Lung (tissue), 4 donors: ENCODE data around the genes APLF, BMP10 and GMCL1.

GRCh38 chr2:66441718-66441972 lies 6.7 kb downstream of the MEIS1 start:
- PRO-cap: no peak
- RAMPAGE, long total RNA: no peak
- RRBS: no CpG with 5 or more reads among the region's 2 CpGs

DNA sequence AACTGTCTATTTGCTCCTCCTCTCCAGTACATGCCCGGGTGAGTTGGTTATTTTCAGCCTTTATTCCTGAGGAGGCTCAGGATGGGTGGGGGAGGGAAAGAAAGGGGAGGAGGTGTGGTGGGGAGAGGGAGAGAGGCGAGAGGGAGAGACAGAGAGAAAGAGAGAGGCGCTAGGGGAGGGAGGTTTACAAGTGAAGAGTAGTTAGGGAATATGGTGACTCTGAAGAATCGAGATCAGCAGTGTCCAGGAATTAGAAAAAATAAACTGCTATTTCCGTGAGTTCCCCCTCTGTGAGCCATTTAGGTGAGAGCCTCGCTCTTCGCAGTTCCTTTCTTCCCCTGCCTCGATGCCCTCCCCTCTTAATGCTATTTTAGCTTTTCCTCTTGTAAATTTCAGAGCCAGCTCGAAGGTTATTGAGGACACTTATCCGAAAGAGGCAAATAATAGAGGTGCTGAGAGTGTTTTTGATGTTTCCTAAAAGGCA lies 139.0 kb downstream of the MEIS1 start:
- PRO-cap: no peak
- RAMPAGE, long total RNA: no peak
- RRBS: 57% methylated on average over 1 of the region's 10 CpGs

DNA sequence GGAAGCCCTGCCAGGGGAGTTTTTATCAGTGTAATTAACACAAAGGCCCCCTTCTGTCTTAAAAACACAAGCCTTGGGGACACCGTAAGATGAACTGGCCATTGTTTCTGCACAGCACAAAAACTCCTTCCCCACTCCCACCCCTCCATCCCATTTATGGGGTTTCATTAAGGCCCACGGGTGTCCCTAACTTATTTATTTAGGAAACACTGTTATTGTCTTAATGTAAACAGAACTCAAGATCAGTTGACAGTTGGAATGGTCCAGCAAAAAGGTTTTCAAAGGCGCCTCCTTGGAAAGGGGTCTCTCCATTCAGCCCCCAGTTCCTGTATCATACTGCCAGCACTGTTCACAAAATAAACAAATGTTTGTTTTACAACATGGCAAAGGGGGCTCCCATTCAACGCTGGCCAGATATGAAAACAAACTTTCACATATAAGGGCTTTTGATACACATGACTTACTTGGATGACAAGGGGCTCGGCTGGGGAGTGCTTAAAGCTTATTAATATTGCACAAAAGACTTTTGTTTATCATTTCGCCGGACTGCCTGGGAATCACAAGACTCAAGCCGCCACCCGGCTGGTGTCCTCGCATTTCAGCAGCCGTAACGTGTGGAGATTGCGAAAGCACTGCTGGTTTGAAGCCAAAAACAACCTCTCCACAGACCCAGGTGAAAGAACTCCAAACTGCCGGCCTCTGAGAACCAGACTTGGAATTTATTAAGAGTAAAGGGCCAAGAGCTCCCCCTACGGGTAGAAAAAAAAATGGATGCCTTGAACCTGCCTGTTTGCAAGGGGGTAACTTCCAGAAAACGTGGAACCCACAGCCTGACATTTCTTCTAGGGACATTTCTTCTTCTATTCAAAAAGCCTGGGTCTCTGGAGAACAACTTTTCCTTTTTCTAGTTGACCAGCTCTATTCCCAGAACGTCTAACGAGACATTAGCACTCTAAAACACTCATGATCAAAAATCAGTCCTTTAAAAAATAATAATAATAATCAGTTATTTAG lies 216.6 kb downstream of the C1D start:
- PRO-cap: no peak
- RAMPAGE, long total RNA: no peak
- RRBS: 6% methylated on average over 5 of the region's 18 CpGs

- PRO-cap: bidirectional peak, plus-strand start at chr2:68467562, minus-strand start at chr2:68467241; unidirectional peak, plus-strand start at chr2:68467642
- RAMPAGE, long total RNA: no peak
- RRBS: 2% methylated on average over 29 of the region's 52 CpGs
These were observed at the start of gene APLF for GRCh38 chr2:68467467-68468122. Gene APLF, plus strand, starts transcription at chr2:68467585.

DNA sequence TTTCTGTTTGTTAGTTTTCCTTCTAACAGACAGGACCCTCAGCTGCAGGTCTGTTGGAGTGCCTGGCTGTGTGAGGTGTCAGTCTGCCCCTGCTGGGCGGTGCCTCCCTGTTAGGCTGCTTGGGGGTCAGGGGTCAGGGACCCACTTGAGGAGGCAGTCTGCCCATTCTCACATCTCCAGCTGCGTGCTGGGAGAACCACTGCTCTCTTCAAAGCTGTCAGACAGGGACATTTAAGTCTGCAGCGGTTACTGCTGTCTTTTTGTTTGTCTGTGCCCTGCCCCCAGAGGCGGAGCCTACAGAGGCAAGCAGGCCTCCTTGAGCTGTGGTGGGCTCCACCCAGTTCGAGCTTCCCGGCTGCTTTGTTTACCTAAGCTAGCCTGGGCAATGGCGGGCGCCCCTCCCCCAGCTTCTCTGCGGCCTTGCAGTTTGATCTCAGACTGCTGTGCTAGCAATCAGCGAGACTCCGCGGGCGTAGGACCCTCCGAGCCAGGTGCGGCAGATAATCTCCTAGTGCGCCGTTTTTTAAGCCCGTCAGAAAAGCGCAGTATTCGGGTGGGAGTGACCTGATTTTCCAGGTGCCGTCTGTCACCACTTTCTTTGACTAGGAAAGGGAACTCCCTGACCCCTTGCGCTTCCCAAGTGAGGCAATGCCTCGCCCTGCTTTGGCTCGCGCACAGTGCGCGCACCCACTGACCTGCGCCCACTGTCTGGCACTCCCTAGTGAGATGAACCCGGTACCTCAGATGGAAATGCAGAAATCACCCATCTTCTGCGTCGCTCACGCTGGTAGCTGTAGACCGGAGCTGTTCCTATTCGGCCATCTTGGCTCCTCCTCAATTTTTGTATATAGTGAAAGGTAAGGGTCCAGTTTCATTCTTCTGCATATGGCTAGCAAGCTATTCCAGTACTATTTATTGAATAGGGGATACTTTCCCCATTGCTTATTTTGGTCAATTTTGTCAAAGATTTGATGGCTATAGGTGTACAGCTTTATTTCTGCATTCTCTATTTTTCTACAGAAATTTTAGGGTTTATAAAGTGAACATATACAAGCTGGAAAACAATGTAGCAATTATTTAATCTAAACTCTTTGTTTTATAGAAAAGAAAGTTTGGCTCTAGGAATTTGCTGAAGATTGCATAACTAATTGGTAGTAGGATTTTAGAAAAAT lies 36.2 kb downstream of the PROKR1 start:
- PRO-cap: no peak
- RAMPAGE, long total RNA: no peak
- RRBS: no CpG with 5 or more reads among the region's 34 CpGs

GRCh38 chr2:68806323-68807034 lies 64.7 kb downstream of the BMP10 start:
- PRO-cap: no peak
- RAMPAGE, long total RNA: no peak
- RRBS: no CpG with 5 or more reads among the region's 13 CpGs

DNA sequence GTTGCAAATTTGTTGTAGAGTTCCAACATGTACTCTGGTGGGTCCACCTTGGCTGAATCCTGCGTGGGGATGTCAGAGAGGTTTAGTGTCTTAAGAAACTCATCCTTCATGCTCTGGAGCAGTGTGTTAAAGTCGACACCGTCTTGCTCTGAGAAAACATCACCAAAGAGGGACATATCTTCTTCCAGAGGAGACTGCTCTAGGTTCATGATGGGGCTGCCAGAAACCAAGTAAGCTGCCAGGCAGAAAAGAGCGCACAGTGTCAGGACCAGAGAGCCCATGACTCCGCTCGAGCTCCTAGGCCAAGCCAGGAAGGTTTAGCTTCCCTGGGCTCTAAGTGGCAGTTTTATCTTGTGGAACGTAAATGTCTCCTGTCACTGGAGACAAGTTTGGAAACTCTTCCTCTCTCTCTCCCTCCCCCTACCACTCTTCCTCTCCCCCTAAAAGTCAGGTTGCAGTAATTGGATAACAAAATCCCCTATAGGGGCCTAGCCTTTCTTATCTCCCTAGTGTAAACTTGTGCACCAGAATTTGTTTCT lies at the start of gene BMP10:
BMP10 (minus strand) TSS at position 320 of the 539 bp plus-strand sequence.
- PRO-cap: no peak
- RAMPAGE, long total RNA: no peak
- RRBS: no CpG with 5 or more reads among the region's 7 CpGs

DNA sequence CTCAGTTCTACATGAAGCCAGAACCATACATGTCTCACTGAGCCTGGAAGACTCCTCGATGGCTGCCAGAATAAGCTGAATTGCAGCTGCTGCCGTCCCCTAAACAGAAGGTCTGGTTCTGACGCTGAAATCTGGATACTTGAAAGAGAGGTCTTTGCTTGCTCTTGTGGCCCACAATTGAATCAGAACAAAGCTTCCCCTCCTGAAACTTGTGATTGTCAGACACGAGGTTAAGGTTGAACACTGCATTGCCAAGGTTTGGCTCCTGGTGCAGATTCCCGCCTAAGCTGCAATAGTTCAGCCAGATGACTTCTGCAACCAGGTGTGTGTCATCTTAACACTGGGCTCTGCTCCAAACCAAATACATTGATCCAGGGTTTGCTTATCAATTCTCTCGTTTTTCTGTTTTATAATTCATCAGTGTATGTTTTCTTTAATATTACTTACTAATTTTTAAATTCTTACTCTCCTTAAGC lies 14.6 kb downstream of the GKN1 start:
- PRO-cap: no peak
- RAMPAGE, long total RNA: no peak
- RRBS: no CpG with 5 or more reads among the region's 6 CpGs

DNA sequence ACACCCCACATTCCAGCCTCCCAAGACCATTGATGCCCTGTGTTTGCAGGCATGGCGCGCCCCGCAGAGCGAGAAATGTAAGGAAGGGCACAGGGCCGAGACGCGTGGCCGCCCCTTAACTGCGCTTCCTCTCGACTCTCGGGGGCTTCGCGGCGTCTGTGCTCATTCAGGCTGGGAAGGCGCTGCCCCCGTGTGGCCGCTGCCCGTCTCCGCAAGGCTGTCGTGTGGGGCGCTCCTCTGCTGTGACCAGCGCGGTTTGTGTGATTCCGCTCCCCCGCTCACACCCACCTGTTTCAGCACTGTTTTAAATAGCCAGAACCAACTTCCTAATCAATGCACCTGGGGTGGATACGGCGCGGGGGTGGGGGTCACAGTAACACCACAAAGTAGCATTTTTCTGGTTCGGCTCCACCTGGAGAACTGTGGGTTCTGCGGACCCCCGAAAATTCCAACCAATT lies 79.6 kb downstream of the GFPT1 start:
- PRO-cap: bidirectional peak, plus-strand start at position 117 of the sequence, minus-strand start at position 151 of the sequence
- RAMPAGE, long total RNA: no peak
- RRBS: no CpG with 5 or more reads among the region's 31 CpGs

GRCh38 chr2:69348463-69349164 lies 38.4 kb downstream of the GFPT1 start:
- PRO-cap: no peak
- RAMPAGE, long total RNA: no peak
- RRBS: no CpG with 5 or more reads among the region's 4 CpGs

DNA sequence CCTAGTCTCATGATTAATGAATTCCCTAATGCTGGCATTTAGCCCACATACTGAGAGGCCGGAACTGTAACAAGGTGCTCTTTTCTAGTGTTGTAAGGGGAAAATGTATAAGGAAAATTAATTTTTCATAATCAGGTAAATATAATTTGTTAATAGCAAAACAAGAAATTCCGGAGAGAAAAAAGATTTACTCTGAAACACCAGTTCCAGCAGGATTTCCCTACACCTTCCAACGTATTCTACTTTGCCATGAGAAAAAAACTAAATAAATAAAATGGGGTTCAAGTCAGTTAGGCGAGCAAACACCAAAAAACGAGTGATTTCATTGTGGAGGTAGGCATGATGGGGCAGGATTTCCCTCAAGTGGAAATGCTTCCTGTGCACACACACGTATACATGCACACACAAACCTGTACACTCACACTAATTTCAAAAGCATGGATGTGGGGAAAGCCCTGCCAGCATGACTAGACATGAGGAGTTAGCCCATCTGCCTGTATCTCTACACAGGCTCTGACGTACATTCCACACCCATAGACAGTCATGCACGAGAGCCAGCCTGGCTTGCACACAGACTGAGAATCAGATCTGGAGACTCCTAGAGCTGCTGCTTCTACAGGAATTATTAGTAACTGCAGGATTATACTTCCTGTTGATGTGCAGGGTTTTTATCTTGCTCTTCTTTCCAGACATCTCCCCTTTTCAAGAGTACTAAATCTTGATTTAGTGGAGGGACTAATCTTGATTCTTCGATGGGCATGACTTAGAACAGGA lies 27.2 kb upstream of the NFU1 start:
- PRO-cap: no peak
- RAMPAGE, long total RNA: no peak
- RRBS: 71% methylated on average over 1 of the region's 9 CpGs

GRCh38 chr2:69604622-69605465 lies 38.7 kb downstream of the AAK1 start:
- PRO-cap: no peak
- RAMPAGE, long total RNA: no peak
- RRBS: no CpG with 5 or more reads among the region's 5 CpGs

DNA sequence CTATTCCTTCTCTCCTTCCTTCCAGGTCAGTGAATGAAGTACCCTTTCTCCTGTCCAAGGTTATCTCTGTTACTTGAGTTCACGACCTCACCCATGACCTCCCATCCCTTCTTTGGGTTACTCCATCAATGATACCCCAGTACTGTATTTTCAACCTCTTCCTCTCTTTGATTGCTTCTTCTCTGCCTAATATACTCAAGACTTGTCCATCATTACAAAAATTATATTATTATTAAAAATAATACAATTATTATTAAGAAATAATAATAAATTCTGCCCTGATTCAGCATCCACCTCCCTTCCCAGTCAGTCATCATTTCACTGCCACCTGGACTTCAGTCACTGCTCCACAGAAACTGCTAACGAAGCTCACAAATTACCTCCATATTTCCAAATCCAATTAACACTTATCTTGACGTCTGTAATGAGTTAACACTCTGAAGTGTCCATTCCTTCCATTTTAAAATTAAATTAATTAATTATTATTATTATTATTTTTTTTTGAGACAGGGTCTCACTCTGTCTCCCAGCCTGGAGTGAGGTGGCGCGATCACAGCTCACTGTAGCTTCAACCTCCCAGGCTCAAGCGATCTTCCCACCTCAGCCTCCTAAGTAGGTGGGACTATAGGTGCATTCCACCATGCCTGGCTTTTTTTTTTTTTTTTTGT lies 17.4 kb downstream of the AAK1 start:
- PRO-cap: no peak
- RAMPAGE, long total RNA: no peak
- RRBS: no CpG with 5 or more reads among the region's 6 CpGs

DNA sequence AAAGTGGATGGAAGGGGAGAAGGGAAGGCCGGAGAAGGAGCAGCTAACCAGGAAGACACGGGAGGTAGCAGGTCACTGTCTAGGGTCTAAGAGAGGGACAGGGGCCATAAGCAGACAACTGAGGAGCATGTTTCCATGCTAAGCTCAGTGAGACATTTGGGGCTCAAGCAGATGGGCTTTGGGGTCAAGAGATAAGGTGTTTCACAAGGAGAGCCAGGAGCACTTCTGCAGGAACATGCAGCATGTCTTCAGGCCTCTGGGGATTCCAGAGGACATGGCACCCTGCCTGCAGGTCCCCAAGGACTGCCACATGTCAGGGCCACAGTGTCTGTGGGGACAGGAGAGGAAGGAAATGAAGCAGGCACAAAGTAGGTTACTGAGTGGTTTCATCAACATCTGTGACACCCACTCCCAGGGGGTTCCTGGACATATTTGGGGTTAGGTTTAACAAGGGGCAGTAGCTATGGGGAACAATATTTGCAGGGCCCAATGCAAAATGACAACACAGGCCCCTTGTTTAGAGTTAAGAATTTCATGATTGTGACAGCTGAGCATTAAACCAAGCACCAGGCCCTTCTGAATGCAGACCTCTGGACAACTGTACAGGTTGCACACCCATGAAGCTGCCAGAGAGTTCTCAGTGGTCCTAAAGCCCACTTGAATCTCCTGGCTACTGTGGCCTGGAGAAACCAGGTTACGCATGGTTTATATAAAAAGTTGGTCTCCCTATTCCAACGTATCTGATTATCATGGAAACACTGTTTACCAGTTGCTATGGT lies 48.4 kb upstream of the ANXA4 start:
- PRO-cap: no peak
- RAMPAGE, long total RNA: no peak
- RRBS: no CpG with 5 or more reads among the region's 4 CpGs

DNA sequence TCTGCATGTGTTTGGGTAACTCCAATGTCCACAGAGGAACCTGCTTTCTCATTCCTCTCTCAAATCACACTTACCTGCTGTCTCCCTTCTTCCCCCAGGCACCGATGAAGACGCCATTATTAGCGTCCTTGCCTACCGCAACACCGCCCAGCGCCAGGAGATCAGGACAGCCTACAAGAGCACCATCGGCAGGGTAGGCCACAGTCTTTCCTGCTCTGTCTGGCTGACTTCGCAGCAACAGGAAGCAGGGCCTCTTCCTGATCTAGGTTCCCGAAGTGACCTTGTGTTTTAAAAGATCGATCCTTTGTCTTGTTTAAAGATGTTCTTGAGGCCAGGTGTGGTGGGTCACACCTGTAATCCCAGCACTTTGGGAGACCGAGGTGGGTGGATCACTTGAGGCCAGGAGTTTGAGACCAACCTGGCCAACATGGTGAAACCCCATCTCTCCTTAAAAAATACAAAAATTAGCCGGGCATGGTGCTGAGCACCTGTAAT lies 25.0 kb upstream of the GMCL1 start:
- PRO-cap: no peak
- RAMPAGE, long total RNA: no peak
- RRBS: no CpG with 5 or more reads among the region's 12 CpGs

DNA sequence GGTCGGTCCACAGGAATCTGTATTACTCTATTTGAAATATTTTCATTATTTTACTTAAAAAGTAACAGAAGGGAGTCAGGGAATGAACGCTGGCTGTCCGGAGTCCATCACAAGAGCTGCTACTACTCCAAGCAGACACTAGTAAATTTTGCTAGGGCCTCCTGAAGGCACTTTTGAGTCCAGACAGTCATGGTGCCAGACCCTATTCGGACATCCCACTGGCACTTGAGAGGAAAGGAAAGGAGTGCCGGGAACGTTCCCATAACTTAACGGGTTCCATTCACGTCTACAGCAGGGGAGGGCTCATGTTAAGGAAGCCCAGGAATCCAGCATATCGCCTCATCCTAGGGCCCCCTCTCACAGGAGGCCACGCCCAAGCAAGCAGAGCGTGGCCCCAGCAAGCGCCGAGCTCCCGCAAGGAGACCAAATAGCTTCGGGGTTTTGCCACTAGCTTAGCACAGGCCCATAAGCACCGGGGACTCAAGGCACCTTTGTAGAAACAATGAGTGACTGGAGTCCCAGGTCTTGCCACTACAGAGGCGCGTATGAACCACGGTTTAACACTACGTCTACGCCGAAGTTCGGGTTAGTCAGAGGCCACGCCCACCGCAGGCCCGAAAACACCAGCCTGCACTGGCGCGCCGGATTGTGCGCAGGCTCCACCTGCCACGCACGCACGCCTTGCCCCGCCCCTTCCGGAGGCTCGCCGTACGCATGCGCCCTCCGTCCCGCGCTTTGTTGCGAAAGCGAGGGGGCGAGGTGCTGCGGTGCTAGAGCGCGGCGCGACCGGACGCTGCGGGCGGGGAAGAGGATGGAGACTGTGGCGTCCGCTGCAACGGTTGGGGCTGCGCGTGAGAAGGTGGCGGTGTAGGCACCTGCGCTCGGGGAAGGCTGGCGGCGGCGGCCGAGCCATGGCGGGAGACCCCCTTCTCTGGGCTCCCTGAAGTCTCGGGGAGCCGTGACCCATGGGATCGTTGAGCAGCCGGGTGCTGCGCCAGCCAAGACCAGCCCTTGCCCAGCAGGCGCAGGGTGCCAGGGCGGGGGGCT lies at the start of gene GMCL1:
GMCL1 (plus strand) TSS at position 733 of the 1,047 bp plus-strand sequence.
- PRO-cap: bidirectional peak, plus-strand start at position 738 of the sequence, minus-strand start at position 559 of the sequence
- RAMPAGE, long total RNA: no peak
- RRBS: under 1% methylated on average over 22 of the region's 74 CpGs

DNA sequence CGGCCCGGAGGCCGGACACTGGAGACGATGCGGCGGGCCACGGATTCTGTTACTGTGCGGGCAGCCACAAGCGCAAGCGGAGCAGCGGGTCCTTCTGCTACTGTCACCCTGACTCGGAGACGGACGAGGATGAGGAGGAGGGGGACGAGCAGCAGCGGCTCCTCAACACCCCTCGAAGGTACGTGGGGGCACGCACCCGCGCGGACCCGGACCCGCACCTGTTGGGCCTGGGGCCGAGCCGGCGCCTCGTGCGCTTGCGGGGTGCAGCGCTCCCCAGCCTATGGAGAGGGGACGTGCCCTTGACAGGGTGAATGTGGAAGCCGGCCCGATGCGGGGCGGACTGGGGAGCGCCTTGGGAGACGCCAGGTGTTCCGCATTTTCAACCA lies 508 bp downstream of the GMCL1 start:
- PRO-cap: no peak
- RAMPAGE, long total RNA: no peak
- RRBS: 2% methylated on average over 8 of the region's 39 CpGs

DNA sequence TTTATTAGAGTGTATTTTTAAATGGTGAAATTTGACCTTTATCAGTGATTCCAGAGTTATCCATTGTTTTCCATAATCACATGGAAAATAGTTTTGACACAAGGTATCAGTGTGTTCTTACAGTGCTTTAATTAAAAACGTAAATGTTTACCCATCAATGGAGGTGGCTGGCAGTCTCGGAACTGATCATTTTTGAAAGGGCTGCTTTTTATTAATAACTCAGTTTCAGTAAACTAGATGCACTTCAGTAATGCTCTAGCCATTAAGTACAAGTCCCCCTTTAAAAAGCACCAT lies 3.8 kb downstream of the MXD1 start:
- PRO-cap: no peak
- RAMPAGE, long total RNA: no peak
- RRBS: no CpG with 5 or more reads among the region's 2 CpGs

DNA sequence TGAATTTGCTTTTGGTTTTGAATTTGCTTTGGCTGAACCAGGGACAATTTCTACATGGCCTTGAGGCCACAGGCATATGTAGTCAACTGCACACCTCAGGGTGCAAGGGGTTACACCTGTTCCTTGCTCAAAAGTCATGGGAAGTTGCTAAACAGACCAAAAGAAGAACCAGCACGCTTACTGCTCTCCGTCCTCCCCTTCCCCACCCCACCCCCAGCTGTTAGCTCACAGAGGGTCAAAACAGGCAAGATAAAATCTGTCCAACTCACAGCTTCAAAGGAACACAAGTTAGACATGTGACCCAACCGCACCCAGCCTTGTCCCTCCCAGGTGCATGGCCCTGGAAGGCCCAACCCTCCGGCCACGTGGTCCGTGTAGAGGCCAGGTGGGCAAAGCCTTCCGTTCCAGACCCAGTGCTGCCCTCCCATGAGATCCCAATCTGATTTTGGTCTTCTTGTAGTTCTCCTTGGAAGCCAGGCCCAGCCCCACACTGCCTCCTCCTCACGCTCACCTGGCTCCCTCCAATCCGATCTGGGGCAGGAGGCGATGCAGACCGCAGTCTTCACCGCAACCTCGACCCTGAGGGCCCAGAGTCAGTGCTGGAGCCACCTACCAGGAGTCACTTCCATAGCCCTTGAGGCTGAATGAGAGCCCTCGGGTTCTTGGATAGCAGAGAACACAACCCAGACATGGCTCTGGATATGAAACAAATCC lies 14.5 kb upstream of the ASPRV1 start:
- PRO-cap: no peak
- RAMPAGE, long total RNA: no peak
- RRBS: no CpG with 5 or more reads among the region's 14 CpGs

GRCh38 chr2:70089969-70090739 lies 2.9 kb downstream of the PCBP1 start:
- PRO-cap: no peak
- RAMPAGE, long total RNA: no peak
- RRBS: no CpG with 5 or more reads among the region's 7 CpGs